Heart (tissue), 3 donors: ENCODE results near the gene GNAT2.

DNA sequence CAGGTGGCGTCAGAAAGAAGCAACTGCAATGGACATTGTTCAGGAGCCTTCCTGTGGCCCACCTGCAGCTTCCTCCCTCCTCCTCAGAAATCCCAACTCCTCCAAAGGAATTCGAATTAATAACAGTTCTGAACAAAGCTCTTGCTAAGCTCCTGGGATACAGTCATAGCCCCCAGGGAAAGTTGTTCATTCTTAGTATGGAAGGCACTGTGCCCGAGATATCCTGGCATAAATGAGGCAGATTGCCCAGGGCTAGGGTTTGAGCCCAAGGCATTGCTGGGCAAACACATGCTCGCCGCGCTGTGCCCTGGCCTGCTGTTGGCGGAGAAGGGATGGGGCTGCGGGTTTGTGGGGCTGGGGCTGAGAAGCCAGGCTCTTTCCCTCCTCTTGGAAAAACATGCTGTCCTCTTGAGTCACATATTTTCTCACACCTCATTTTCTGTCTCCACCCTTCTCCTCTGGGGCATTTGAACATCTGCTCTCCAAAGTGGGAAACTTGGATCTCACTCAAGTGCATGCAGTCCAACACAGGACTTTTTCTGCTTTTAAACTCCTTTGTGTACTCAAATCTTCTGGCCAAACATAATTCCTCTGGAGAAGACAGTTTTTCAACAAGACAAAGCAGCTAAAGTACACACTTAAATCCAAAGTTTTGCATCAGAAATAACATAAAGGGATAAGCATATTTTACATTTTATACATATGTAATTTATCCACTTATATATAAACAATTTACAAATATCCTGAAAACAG, 28.4 kb downstream of the AKNAD1 start:
- RAMPAGE, long total RNA, 2 experiments: no peak in any of the 2 experiments

DNA sequence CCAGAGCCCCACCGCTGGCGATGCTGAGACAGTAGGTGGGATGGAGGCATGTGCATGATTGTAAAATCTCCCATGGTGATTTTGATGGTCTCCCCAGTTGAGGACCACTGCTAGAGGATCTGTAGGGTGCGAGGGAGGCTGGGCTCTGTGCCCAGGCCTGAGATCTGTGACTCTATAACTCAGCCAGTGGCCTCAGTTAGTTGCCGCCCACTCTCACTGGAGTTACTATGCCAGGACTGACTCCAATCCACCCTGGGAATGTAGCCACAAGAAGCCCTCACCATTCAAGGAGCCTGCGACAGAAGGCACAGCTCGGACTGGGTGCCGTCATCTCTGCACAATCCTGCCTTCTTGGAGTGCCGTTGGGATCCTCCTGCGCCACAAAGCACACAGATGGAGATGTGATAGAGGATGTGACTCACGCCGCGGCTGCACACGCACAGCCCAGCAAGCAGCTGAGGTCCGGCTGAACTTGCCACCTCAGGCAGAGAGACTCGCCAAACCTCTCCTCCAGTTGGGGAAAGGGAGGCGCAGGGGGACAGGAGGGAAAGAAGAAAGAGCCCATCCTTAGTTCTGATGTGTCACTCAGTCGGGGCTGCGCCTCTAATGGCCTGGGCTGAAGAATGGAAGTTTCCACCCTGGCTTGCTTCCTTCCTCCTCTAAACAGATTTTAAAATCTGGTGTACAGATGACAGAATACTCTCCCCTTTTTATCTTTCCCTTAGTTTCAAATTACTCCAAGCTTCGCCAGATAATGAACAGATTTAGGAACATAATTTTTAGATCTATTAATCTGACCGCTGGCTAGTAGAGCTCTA, 26.4 kb downstream of the AKNAD1 start:
- RAMPAGE, long total RNA, 2 experiments: no peak in any of the 2 experiments

DNA sequence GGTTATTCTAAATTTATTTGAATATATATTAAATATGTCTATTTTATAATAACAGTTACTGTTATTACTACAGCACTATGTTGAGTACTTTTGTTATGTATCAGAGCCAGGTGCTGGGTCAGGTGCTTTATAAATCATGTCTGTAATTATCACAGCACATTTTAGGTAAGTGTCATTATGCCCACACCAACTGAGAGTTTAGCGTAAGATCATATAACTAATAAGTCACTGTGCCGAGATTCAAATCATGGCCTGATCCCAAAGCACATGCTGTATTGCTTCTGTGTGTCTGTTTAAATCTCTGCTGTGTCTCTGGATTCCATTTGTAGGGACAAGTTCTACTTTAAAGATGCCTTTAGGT, 1.9 kb downstream of the GPSM2 start:
- RAMPAGE, long total RNA, 2 experiments: no peak in any of the 2 experiments

DNA sequence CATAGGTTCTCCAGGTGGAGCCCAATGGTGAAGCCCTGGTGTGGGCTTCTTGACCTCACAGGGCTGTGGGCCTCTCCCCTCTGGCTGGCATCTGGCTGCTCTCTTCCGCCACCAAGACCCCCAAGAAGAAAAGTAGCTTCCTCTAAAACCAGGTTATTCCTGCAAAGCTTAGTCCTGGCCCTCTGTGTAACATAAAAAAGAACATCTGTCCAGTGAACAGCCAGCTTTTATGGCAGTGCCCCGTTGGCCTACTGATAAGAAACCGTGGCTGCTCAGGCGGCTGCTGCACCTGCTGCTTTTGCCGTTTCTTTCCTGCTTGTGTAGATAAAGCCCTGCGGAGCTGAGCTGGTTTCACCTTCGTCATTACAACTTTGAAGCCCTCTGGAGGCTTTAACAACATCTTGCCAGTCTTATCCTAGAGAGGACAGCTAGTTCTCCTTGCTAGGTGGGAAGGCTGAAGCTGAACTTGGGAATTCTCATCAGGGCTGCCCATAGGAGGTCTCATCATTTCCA, 20.5 kb downstream of the ELAPOR1 start:
- RAMPAGE, long total RNA, 2 experiments: no peak in any of the 2 experiments

- RAMPAGE, long total RNA, 2 experiments: no peak in any of the 2 experiments
Observed at GRCh38 chr1:109197784-109198821, 15.6 kb upstream of the SARS1 start.

GRCh38 chr1:109229154-109230479, 15.9 kb downstream of the SARS1 start:
- RAMPAGE, long total RNA, 2 experiments: no peak in any of the 2 experiments

DNA sequence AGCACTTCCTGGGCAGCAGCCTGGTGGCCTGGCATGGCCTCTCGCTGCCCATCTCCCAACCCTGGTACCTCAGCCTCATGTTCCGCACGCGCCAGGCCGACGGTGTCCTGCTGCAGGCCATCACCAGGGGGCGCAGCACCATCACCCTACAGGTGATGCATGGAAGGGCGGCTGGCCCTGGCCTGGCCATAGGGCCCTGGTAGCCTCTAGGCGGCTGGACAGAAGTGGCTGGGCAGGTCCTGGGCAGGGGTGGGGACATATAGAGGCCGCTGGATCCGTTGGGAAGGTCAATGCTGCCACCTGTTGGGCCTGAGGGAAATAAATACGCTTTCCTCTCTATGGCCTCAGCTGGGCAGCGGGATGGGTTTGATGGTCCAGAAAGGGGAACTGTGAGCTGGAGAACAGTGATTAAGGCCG, 14.3 kb downstream of the CELSR2 start:
- RAMPAGE, long total RNA, 2 experiments: no peak in any of the 2 experiments

DNA sequence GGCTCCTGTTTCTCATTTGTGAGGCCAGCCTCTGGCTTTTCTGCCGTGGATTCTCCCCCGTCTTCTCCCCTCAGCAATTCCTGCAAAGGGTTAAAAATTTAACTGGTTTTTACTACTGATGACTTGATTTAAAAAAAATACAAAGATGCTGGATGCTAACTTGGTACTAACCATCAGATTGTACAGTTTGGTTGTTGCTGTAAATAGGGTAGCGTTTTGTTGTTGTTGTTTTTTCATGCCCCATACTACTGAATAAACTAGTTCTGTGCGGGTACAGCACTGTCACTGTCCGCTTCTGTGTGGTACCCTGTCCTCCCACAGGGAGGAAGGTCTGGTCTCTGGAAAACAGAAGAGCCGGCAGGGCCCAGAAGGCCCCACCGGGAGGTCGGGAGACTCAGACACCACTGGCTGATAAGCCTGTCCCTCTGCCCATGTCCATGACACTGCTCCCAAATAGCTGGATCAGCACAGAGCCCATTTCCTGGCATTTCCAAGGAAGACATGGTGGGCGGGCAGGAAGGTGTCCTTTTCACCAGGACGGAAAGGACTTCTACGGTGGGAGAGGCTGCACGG, 7.4 kb downstream of the PSRC1 start:
- RAMPAGE, long total RNA, 2 experiments: no peak in any of the 2 experiments

DNA sequence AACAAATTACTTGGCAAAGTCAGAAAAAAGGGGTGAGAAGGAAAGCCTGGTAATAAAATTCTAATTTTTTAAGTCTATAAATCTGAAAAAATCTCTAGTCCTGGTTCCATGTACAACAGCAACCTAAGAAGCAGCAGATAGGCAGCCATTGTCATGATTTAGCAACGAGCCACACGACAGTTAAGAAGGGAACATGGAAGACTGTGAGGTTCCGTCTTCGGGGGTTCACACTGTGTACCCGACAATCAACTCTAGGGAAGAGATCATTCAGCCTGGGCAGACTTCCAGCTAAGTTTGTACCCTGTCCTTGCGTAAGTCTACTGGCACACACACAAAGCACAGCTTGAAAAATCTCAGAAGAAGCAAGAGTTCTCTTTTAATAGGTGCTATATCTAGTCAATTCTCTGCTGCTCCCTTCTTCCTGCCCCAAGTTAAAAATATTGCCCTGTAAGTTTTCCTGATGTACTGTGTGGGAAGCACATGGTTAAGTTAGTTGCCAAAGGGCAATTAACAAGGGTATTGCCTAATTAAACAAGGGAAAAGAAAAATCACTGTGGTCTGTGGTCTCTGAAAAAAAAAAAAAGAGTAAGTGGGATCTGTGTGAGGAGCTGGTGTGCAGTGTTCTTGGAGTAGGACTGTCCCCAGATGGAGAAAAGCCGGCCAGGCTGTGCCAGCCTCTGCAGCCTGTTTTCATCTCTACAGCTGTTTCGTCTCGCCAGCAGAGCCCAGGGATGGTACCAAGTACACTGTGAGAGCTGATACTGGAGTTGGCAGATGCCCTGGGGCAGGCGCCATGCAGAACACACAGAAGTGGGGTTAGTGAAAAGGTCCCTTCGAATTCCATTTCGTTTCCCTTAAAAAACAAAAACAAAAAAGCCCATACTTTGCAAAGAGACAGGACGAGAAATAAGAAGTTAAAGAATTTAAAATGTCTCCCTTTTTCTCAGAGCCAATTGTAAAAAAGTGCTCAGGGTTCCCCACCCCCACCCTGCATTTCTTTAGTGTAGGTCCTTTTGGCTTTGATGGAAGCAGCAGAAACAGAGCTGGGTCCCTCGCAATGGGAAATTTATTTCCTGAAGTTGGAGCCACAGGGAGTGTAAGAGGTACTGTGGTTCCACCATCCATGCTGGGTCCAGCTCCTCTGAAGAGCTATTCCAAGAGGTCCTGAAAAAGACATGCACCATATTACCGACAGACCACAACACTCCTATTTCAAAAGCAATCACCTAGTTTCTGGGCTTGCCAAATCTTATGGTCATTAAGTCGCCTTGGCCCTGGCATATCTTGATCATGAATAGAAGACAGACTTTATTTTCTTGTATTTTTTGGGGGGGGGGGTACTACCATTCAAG, 6.6 kb upstream of the MYBPHL start:
- RAMPAGE, long total RNA, 2 experiments: no peak in any of the 2 experiments

GRCh38 chr1:109350416-109351171, 43.8 kb upstream of the MYBPHL start:
- RAMPAGE, long total RNA, 2 experiments: no peak in any of the 2 experiments

DNA sequence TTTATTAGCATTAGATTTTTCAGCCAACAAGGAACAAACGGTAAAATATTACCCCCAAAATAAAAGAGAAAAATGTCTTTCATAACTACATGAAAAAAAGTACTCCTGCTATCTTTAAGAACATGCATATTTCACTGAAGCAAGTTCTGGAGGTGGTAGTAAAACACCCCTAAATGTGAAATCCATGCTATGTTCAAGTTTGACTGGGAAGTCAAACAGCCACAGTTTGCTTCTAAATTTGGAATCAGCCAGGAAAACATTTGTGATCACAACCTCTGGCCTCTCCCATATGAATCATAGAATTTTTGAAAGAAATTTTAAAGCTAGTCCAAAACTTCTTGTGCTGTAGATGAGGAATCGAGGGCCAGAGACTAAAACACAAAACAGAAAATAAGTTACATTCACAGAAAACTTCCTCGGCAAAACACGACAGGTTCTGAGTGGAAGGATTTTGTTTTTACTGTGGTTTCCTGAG, 6.6 kb downstream of the SORT1 start:
- RAMPAGE, long total RNA, 2 experiments: no peak in any of the 2 experiments

DNA sequence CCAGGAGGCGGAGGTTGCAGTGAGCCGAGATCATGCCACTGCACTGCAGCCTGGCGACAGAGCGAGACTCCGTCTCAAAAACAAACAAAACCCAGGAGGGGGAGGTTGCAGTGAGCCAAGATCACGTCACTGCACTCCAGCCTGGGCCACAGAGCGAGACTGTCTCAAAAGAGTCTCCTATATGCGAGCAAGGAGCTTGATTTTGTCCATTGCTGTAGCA, 1.4 kb downstream of the PSMA5 start:
- RAMPAGE, long total RNA, 2 experiments: no peak in any of the 2 experiments

GRCh38 chr1:109466100-109466376, 308 bp upstream of the SYPL2 start:
- RAMPAGE, long total RNA, 2 experiments: no peak in any of the 2 experiments

DNA sequence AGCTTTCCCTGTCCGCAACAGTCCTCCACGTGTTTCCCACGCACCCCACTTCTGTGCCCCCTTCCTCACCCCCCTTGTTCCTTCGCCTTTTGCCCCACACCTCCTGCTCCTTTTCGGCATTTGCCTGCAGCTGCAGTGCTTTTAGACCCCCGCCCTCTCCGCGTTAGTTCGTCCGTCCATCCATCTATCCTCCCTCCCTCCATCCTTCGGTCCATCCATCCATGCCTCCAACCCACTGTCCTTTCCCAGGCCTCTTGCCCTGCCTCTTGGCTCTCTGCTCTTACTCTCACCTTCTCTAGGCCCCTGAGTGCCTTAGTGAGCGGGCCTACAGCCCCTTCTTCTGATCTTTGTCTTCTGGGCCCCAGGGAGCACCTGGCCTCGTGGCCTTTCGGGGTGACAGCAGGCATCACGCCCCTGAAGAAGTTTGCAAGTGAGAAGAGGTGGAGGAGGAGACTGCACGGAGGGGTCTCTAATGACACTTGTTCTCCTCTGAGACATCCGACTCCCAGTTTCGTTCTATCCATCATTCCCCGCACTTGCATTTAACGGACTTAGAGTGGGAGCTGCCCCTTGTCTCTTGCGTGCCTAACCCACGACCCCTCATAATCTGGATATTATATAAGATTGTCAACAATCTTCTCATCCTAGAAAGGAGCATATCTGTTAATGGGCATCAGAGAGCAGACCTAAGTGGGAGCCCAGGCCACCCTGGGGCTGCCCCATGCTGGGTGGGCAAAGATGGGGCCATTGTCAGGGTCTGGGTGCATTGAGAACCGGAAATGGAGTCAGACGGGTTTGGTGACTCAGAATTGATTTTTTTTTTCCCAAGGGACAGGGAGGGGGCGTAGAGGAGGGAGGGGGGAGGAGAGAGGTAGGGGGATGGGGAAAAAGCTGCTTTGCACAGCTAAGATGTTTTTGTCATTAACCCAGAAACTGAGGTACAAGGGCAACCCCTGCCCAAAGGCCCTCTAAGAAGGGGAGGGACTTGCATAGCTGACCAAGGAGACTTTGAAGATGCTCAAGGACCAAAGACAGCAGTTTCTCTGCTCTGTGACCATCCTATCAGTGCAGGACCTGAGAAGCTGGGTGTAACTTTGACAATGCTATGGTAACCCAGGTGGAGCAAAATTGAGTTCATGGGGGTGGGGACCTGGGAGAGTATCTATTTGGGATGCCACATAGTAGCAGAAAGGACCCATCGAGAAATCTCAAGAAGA, 1.1 kb downstream of the ATXN7L2 start:
- RAMPAGE, long total RNA, 2 experiments: no peak in any of the 2 experiments

DNA sequence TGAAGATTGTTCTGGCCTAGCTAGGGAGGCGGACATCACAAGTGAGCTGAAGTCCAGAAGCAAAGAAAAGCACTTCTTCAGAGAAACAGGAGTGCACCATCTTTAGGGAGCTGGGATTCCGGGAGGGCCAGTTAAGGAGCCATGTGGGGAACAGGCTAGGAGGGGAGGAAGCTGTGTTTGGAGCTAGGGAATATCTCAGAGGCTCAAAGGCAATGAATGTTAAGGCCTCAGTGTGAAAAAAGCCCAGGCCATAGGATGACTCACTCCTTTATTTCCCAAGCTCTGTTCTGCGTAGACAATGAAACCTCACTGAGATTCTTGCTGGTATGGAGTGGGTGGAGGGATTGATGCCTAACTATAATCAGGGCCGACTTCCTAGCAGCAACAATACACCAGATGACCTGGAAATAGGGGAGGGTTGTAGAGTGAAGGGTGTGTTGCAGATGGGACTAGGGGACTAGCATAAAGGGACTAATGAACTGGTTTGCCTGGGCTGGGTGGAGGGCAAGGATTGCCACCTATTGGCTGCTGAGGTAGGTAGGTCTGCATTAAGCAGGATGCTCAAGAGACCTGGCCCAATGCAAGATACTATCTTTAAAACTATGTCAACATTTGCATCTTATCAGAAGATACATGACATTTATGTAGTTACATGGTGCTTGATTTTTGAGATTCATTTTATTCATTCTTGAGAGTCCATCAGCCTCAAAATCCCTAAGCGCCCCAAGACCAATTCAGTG, 2.0 kb downstream of the GNAT2 start:
- RAMPAGE, long total RNA, 2 experiments: no peak in any of the 2 experiments

DNA sequence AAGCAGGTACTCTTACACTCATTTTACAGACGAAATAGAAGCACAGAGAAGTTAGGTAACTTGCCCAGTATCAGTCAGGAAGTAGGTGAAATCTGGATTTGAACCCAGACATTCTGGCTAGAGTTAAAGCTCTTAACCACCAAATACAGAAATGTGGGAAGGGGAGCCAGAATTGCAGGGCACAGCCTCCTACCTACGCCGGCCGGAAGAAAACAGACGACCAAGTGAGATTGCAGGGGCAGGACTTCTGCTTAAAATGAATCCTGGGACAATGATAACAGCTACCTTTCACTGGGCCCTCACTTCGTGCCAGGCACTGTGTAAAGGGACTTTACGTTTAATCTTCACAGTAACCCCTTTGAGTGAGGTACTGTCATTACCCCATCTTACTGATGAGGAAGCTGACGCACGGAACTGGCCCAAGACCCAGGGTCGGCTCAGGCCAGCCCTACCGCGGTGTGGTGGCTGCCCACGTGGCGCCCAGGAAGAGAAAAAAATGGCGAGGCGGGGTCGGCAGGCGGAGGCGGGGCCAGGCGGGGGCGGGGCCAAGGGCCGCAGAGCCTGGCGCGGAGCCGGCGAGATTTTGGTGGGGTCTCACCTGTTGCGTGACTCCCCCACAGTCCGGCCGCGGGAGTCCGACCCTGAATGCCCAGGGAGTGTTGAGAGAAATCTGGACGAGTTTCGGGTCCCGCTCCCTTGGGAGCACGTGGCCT, at the start of gene GNAT2:
Gene GNAT2, minus strand, starts transcription at position 327 of the 713 bp plus-strand sequence.
- RAMPAGE, long total RNA, 2 experiments: no peak in any of the 2 experiments

GRCh38 chr1:109791977-109792611, 28.4 kb upstream of the EPS8L3 start:
- RAMPAGE, long total RNA, 2 experiments: no peak in any of the 2 experiments

DNA sequence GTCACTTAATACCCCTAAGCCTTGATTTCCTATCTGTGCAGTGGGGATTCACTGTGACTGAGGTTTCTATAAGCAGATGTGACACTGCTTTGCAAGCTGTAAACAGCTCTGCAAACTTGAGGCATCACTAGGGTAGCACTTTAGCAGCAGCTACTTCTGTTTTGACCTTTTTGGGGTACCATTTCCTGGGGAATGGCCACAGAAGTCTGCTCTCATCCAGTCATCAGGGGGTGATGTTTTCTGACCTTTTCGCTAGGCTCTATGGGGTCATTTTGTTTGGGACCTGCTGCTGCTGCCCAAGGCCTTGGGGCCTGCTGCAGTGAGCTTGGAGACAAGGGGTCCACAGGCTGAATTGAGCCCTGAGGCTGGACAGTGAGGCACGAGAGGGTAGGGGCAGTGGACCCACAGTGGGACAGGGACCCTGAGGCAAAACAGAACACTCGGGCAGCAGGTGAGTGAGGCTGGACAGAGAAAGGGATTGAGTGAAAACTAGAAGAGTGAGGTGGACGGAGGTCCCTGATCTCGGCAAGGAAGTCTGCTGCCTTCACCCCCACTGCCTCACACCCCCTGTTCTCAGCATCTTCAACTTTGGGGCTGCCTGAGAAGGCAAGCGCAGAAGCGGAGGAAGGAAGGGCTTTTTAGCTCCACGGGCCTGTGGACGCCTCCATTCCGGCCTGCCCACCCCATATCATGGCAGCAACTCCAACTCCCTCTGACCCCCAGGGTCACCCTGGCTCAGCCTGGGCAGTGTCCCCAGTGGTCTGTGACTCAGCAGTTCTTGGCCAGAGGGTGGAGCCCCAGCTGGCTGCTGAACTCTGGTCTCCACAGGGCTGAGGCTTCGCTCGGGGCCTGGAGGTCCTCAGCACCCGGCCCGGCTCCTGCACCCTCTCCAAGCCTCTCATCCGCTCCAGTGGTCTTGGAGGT, 59.8 kb upstream of the EPS8L3 start:
- RAMPAGE, long total RNA, 2 experiments: no peak in any of the 2 experiments

DNA sequence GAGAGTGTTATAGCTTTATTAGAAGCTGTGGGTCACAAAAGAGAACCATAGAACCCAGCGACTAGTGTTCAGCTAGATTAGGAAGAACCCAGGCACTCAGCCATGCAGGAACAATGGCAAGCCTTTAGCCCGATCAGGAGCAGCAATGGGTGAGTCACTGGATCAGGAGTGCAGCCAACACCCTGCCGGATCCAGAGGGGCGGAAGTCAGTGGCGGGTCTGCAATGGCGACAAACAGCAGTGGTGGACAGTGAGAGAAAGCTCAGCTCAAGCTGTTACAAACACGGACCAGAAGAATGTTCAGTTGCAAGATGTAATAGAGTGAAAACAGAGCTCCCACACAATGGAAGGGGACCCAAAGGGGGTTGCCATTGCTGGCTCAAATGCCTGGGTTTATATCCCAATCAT, 58.3 kb upstream of the CSF1 start:
- RAMPAGE, long total RNA, 2 experiments: no peak in any of the 2 experiments

- RAMPAGE, long total RNA, 2 experiments: no peak in any of the 2 experiments
Observed at GRCh38 chr1:109901575-109902197, 9.0 kb upstream of the CSF1 start.